Bronchus (tissue), 1 donor: ENCODE measurements around a stretch of chr6.

- PRO-cap = no peak
These were observed 68.4 kb downstream of the QKI start for GRCh38 chr6:163482849-163483475.

DNA sequence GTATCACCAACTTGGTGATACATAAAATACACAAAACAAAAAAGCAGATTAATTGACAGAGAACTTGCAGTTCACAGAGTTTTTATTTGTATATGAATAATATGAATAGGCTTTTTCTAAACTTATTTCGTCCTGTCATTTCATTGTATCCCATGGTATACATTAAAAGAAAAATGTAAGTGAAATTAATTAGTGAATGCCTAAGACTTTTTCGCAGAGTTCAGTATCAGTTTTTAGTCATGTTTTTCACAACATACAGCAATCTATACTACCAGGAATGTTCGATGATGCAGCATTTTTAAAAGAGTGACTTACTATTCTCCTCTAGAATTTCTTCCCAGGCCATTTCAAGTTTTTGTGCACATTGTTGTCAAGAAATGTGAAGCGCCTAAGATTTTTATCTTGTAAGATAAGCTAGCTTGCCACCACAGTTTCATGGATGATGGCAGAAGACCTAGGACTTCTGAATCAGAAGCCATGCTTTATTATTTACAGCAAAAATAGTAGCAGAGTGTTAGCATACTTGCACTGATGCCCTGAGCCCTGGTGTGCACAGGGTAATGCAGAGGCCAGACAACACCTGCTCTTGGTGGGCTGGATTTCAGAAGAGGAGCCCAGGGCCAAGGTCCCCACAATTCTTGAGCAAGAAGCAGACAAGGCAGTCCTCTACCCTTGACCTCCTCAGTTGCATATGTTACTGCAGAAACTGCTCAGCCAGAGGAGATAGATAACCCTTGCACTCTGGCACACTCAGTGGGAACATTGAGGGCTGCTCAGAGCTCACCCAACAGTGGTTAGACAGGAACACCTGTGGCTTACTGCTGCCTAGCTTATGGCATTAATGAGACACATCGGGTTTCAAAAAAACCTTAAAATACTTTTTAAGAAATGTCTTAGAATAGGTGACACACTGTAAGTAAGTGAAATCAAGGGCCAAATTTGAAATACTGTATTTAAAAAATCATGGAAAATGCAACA, 99.1 kb downstream of the QKI start:
- PRO-cap = no peak

DNA sequence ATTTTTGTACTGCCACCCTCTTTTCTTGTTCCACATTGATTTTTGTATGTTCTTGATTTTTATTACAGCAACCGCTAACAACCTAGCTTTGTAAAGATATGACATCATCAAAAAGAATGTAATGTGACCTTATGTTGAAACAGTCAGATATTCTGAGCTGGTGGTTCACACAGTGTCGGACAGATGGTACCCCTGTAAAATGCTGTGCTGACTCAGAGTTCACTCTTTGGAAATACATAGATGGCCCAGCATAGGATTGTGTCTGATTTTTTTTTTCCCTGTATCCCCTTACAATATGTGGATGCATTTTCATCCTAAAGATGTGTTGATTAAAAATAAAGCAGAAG, 119.0 kb downstream of the QKI start:
- PRO-cap = no peak

DNA sequence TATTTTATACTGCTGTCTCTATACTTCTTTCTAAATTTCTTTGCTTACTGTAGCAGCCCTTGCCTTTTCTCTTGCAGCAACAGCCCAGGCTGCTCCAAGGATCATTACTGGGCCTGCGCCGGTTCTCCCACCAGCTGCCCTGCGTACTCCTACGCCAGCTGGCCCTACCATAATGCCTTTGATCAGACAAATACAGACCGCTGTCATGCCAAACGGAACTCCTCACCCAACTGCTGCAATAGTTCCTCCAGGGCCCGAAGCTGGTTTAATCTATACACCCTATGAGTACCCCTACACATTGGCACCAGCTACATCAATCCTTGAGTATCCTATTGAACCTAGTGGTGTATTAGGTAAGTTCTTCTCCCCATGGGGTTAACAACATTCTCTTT, 148.8 kb downstream of the QKI start:
- PRO-cap = no peak

DNA sequence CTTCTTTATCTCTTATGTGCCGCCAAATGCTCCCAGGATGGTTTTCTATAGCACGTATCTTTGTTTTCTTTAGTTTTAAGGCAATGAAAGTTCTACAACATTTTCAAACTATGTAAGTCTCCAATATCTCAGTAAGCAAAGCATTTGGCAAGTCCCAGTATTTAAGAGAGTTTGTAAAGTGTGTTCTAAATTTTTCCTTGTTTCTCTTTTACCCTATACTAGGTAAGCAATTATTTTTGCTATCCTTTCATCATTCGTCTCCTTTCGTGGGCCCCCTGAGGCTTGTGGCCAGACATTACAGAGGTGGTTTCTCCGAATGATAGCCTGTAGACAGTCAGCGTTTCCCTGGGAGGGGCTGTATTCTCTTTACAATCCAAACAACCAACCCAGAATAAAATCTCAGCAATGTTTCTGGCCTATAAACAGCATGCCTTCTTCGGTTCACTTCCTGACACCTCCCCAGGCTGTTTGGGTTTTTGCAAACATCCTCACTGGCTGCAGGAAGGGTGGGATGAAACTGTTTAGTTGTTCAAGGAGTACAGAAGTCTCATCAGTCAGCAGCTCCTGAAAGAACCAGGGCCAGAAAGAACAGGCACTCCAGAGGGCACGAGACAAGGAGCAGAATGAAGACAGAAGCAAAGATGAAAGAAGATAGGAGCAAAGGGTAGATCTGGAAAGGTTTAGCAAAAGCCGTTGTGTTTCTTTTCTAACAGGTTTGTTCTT, 349.9 kb downstream of the QKI start:
- PRO-cap = no peak

DNA sequence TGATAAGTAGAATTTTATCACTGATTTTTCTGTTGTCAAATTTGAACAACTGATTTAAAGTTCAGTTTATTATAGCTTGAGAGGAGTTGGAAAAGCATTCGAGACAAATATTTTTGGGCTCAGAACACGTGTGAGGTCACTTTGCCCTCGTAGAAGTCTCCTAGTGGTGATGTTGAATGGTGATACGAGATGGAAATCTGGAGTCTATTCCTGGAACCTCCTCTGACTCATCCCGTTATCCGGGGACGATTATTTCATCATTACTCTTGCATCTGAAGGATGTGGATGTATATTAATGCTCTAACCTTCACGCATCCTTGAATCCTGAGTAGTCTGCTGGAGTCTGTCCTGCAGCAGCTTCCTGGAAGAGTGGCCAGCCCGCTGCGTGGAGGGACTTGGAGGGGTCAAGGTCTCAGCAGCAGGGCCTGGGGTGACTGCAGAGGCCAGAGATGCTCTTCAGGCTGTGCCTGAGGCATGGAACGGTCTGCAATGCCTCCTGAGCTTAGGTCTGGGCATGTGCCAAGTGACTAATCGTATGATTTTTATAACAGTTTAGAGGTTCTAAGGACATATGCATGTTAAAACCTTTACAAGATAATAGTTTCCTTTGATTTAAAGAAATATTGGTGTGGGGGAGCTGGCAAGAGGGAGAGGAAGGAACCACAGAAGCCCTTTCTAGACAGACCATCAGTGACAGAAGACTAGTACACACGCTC, 400.1 kb downstream of the QKI start:
- PRO-cap = no peak

DNA sequence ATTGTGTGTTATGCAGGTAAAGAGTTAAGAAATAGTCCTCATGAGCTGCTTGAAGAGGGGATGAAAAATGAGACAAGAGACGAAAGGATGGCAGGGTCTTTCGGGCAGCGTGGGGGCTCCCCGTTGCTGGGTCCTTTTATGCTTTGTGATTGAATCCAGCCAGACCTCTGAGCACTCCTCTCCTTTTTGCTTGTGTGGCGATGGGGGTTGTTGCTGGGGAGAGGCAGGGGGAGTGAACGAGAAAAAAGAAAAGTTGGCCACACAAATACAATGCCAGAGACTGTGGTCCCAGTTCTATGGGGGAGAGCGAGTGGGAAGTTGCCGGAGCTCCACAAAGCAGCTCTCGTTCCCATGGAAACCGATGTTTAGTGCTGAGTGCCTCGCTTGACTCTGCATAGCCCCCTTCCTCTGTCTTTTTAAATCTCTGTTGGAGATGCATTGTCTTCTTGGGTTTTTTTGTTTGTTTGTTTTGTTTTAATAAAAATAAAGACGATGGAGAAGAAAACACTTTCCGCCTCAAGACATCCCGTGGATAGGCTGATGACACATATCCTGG, 529.1 kb downstream of the QKI start:
- PRO-cap = no peak

DNA sequence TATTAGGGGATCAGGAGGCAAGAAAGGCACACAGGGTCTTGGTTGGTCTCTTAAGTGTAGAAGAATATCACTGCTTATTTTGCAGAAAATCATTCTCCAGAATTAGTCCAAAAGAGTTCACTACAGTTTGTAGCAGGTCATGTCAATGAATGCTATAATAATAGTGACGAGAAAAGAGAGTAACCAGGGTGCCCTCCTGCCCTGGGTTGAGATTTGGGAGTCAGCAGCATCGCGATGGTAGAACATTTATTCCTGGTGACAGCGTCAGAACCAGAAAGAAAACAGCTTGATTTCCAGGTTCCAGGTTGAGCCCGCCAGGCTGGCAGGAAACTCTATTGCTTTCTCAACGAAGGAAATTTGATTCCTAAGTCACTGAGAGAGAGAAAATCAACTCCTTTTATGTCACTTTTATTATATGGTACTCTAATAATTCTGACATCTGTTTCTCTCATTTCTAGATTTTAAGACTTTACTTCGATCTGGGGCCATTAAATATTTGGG, 550.3 kb downstream of the QKI start:
- PRO-cap = no peak

- PRO-cap = no peak
These were observed 550.9 kb downstream of the QKI start for GRCh38 chr6:163965315-163965840.

GRCh38 chr6:164039928-164040465, 625.5 kb downstream of the QKI start:
- PRO-cap = no peak

DNA sequence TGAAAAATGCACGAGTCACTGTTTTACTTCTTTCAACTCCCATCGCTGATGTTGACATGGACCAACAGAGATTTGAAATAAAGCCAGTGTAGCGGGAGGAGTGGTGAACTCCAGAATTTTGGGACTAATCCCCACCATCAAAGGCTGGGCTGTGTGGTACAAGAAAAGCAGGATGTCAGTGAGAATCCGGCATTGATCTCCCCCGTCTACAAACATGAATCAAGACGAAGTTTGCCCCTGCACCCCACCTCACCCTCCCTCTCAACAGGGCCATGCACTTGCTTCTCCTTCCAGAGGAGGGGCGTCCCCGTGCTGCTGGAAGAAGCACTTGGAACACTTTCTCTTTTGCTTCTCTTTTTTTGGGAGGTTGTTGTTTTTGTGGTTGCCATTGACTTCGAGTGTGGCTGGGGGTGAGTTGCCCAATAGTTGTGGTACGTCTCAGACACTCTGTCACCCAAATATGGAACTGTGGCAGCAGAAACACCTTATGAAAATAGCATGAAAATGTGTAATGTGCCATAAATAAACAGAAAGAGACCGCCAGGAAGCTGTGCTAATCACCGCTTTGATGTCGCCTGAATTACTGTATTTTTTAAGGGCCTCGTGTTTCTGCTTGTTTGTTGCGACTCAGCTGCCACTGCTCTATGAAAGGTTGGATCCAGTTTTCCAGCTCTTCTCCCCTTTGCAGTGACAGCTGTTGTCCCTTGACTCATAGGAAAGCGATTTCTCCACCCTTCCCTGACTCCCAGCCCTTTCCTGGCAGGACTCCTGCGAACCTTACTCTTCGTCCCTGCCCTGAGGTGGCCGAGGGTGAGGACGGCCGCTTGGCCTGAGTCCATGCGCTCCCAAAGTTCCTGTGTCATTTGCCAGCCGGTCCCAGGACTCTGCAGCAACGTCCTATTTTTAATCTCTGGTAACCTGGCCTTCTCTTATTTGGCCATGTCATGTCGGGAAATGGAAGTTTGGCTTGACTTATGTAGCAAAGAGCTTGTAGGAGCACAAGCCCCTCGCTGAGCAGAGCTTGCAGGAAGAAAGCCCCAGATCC, 694.4 kb downstream of the QKI start:
- PRO-cap = no peak

DNA sequence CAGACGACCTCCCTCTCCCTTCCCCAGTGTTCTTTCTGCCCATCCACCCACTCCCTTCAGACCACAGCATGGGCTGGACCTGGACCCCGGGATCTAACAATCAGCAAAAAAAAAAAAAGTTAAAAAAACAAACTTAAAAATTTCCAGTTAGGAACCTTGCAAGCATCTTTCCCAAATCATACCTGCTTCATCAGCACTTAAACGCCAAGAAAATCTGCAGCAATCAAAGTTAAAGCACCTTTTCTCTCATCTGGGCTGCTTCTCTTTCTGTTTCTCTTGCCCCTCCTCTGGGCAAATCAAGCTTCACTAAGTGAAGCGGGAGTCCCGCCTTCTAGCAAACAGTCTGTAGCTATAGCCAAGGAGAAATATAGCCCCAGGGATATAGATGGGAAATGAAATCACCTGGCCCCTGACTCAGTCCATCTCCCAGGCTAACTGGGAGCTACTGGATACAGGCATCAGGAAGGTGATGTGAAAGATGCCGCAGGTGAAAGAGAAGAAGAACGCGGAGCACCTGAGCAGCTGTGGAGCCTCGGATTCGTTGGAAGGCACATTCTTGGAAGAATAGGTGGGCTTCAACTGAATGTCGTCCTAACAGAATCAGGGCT, 481.9 kb downstream of the C6orf118 start:
- PRO-cap = bidirectional peak, plus-strand start at position 461 of the sequence, minus-strand start at position 298 of the sequence

GRCh38 chr6:165615577-165616025, 47.4 kb downstream of the PDE10A start:
- PRO-cap = no peak

DNA sequence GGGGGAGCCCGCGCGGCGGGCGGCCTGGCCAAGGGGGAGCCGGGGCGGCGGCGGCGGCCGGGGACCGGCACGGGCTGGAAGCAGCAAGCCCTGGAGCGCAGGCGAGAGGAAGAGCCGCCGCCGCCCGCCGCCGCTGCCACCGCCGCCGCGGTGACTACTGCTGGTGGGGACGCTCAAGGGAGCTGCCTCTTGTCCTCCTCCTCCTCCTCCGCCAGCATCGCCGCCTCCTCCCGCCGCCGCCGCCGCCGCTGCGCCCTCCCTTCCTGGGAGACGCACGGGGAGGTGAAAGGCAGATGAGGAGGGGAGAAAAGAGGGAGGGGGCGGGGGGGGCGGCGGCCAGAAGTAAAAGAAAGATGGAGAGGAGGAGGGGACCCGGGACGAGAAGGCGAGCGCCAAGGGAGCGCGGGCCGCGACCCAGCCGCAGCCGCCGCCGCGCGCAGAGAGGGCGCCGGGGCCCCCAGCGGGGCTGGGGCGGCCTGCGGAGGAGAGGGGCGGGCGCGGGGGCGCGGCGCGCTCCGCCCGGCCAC, 859 bp downstream of the PDE10A start:
- PRO-cap = bidirectional peak, plus-strand start at position 345 of the sequence, minus-strand start at position 156 of the sequence; bidirectional peak, plus-strand start outside the sequence, minus-strand start at position 442 of the sequence

GRCh38 chr6:165985716-165986516, 181.7 kb downstream of the TBXT start:
- PRO-cap = bidirectional peak, plus-strand start at chr6:165986142, minus-strand start at chr6:165986046

DNA sequence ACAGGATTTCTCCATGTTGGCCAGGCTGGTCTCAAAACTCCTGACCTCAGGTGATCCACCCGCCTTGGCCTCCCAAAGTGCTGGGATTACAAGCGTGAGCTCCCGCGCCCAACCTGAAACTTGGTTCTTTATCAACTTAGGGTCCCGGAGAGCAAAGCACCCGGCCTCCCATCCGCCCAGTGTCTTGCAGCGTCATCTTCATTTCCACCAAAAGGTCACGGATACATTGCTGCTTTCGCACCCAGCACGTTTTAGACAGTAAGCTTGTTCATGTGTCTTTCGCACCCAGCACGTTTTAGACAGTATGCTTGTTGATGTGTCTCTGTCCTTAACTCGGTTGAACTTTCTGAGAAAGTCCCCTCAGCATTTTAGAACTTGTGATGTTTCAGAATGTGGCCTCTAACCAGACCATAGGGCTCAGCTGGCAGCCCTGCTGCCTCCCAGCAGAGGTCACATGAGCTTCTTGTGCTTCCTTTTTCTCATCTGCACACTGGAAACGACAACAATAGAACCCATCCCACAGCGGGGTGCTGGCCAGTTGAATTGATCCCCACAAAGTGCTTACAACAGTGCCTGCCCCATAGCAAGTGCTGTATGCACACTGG, 48.7 kb downstream of the PRR18 start:
- PRO-cap = no peak

DNA sequence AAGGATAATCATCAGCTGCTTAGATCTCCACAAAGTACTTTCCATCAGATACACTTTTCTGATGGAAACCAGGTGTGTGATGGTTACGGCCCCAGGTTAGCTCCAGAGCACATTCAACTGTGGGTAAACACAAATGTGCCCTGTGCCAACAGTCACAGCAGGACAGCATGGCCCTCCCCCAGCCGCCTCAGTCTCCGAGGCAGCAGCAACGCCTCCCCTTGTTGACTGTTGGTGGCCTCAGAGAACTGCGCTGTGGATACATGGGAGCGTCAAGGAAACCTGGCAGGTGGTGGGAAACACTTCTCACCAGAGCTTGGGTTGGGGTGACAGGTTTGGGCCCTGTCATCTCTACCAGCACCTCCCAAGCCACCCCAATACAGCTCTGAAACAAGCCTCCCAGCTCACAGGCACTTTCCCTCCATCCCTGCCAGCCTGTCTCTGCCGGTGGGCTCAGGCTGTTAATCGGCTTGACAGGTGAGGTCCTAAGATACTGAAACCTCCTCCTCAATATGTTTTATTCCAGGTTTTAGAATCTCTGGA, 1.1 kb upstream of the PRR18 start:
- PRO-cap = no peak

- PRO-cap = no peak
These were observed 11.1 kb upstream of the PRR18 start for GRCh38 chr6:166319206-166319852.

- PRO-cap = no peak
These were observed 4.5 kb downstream of the SFT2D1 start for GRCh38 chr6:166337671-166338493.

- PRO-cap = no peak
These were observed 11.8 kb upstream of the MPC1 start for GRCh38 chr6:166394468-166394961.